Pericardium (tissue), 1 donor: ENCODE measurements around a stretch of chr17.

DNA sequence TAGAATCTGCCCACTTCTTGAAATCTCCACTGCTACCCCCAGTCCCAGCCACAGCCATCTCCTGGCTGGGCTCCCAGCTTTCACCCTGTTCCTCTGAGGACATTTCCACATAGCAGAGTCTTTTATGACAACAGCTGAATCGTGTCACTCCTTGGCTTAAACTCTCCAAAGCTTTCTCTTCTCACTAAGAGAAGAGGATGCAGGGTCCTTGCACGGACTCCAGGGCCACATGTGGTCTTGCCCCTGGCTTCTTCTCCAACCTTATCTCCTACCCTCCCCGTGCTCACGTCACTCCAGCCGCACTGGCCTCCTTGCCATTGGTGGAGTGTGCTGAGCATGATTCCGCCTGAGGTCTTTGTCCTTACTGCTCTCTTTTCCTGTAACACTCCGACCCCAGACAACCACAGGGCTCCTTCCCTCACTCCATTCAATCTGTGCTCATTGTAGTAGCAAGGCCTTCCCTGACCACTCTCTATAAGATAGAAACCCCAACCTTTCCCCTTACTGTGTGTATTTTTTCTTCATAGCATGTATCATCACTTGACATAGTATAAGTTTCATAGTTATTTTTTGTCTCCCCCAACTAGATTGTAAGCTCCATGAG is 40.0 kb upstream of the CCDC182 start:
- RRBS = no CpG with 5 or more reads among the region's 7 CpGs

GRCh38 chr17:57834166-57834855 is 15.5 kb downstream of the MRPS23 start:
- RRBS = no CpG with 5 or more reads among the region's 15 CpGs

- RRBS = no CpG with 5 or more reads among the region's 13 CpGs
These were observed 17.2 kb upstream of the MRPS23 start for GRCh38 chr17:57866915-57867579.

GRCh38 chr17:57873026-57874100 is 23.5 kb upstream of the MRPS23 start:
- RRBS = no CpG with 5 or more reads among the region's 19 CpGs

- RRBS = no CpG with 5 or more reads among the region's 3 CpGs
These were observed 2.6 kb upstream of the VEZF1 start for GRCh38 chr17:57990579-57991136.

GRCh38 chr17:58003247-58004598 is 3.3 kb downstream of the SRSF1 start:
- RRBS = no CpG with 5 or more reads among the region's 15 CpGs

DNA sequence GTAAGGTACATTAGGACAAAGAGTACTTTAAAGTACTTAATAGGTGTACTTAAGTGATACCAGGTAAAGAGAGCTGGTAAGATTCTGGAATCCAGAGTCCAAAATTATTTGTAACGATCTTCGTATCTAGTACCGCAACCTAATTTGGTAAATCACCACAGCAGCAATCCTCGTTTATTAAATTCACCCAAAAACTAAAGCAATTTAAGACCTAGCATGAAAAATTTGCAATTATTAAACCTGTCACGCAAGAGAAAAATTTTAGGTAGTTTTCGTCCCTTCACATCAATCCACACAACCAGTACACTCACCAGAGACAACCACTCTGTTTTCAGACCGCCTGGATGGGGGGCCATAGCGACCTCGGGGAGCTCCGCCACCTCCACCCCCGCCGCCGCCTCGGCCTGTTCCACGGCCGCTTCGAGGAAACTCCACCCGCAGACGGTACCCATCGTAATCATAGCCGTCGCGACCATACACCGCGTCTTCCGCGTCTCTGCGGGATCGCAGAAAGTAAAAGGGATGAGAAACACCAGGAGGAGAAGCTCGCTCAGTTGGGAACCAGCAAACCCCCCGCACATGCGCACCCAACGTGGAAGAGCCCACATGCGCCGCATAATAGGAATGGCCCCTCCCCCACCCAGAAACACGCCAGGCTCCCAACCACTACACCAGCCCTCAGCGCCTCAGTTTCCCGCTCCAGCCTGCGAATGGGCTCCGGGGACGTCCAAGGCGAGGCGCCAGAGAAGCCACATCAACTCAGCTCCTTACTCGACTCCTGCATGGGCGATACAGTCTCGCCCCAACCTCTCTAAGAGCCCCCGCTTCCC is 799 bp downstream of the SRSF1 start:
- RRBS = no CpG with 5 or more reads among the region's 47 CpGs

GRCh38 chr17:58284354-58285148 is 3.8 kb upstream of the MPO start:
- RRBS = no CpG with 5 or more reads among the region's 10 CpGs

GRCh38 chr17:58308493-58308864 is 20.1 kb downstream of the TSPOAP1 start:
- RRBS = no CpG with 5 or more reads among the region's 16 CpGs

DNA sequence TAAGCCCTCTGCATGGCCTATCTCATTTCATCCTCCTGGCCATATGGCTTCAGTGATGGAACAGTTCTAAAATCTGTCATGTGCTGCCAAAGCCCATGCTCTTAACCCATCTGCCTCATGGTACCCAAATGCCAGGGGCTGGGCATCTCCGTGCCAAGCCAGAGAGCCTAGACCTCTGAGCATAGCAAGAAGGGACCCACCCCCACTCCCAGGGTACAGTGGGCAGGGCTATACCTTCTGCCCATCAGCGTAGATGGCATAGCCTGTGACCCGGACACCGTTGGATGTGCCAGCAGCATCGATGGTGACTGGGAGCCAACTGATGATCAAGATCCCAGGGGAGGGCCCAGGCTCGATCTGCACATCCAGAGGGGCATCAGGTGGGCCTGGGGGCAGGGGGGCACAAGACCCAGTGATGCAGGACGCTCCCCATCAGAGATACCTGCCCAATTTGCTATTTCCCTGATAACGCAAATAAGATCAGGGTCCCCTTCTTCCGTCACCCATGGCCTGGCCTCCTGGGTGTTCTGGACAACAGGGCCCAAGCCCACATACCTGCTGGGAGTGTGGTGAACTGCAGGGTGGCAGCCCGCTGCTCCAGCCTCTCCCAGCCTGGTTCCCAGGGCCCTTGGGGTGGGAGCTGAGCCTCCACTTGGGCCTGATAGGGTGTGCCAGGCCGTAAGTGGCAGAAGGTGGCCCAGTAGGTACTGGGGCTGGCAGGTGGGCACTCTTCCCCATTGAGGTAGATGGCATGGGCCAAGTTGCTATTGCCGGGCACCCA is 17.1 kb downstream of the TSPOAP1 start:
- RRBS = 95% methylated on average over 1 of the region's 12 CpGs

GRCh38 chr17:58326614-58327337 is 1.8 kb downstream of the TSPOAP1 start:
- RRBS = no CpG with 5 or more reads among the region's 9 CpGs

- RRBS = no CpG with 5 or more reads among the region's 17 CpGs
These were observed 710 bp downstream of the TSPOAP1 start for GRCh38 chr17:58327746-58328424.

DNA sequence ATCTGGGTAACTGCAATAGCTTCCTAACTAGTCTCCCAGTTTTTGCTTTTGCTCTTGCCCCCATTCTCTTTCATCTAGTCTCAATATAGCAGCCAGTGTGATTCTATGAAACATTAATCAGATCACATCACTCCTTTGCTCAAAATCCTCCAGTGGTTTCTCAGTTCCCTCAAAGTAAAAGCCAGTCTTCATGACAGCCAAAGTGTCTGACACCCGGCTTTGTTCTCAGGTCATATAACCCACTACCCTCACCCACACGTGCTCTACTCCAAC is 4.5 kb downstream of the MTMR4 start:
- RRBS = no CpG with 5 or more reads among the region's 2 CpGs

GRCh38 chr17:58538992-58539363 is 5.2 kb downstream of the SEPTIN4 start:
- RRBS = no CpG with 5 or more reads among the region's 5 CpGs

GRCh38 chr17:58658516-58659837 is 32.9 kb downstream of the IGBP1C start:
- RRBS = no CpG with 5 or more reads among the region's 44 CpGs

GRCh38 chr17:58970908-58971468 is 135.7 kb downstream of the TRIM37 start:
- RRBS = no CpG with 5 or more reads among the region's 4 CpGs

GRCh38 chr17:59093541-59094234 is 13.0 kb downstream of the TRIM37 start:
- RRBS = no CpG with 5 or more reads among the region's 11 CpGs

DNA sequence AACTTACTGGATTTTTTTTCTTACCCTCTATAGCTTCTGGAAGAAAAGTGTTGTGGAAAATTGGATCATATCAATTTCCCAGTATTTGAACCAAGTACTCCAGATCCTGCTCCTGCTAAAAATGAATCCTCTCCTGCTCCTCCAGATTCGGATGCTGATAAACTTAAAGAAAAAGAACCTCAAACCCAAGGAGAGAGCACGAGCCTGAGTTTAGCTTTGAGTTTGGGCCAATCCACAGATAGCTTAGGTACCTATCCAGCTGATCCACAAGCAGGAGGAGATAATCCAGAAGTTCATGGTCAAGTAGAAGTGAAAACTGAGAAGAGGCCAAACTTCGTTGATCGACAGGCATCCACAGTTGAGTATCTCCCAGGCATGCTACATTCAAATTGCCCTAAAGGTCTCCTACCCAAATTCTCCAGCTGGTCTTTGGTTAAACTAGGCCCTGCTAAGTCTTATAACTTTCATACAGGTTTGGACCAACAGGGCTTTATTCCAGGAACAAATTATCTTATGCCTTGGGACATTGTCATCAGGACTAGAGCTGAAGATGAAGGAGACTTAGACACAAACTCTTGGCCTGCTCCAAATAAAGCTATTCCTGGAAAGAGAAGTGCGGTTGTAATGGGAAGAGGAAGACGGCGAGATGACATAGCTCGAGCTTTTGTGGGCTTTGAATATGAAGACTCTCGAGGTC is 3.0 kb downstream of the SMG8 start:
- RRBS = no CpG with 5 or more reads among the region's 9 CpGs

DNA sequence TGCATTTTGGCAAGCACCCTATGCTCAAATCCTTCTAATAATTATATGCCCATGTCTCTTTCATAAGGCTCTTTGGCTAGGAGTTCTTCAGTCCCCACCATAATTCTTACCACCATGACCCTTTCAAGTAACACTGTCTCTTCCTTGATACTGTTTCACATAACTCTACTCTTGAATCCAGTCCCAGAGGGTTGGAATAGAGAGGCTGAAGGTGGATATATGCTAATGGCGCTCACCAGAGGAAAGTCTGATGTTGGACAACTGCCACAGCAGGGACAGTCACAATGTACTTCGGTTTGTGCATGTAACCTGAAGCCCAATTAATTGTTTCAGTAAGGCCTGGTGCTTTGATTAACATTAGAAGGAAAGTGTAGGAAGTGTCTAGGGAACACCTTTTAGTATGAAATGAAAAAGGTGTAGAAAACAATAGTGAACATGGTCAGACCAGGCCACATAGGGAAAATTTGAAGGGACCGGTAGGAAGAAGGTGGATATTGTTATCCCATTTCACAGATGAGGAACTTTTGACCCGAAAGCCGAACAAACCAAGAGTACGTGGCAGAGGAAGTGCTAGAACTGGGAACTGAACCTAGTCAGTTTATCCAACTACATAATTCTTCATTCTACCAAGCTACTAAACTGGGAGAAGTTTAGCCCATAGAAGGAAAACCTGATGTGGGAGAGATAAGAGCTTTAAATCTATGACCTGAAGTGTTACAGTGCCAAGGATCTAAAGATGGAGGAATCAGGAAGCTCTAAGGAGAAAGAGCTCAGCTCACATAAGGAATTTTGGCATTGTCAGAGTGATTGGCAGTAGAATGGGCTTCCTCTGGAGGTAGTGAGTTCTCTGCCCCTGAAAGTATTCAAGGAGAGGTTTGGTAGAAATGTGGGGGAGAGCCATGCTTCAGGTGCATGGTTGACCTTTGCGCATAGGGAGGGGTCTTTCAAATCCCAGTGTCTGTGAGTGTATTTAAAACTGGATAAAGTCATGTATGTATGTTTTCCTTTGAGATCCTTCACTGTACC is 43.1 kb downstream of the YPEL2 start:
- RRBS = no CpG with 5 or more reads among the region's 7 CpGs

DNA sequence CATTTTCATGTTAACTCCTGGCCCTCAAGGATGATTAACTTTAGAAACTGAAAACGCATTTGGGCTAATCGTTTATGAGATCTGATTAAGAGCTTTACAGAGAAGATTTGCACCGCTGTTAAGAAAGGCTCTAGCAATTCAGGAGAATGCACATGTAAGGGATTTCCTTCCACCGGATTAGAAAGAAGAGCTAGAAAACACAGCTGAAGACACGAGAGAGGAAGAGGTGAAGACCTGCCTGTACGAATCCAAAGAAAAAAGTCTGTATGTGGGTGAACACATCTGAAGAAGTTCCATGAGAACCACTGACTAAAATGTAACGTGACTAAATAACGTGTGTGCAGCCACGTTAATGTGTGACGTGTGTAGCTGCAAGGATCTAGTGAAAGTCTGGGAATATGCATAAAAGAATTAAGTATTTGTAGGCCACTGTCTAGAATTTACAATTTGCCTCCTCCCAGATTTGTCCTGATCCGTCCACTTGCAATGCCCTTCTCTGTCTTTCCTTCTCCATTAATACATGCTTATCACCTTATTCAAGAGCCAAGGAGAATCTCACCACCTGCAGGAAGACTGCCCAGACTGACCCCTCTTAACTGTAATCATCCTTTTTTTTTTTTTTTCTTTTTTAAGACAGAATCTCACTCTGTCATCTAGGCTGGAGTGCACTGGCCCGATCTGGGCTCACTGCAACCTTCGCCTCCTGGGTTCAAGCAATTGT is 106.6 kb downstream of the YPEL2 start:
- RRBS = no CpG with 5 or more reads among the region's 13 CpGs